SK-N-DZ (cell line): ENCODE measurements around a stretch of chr3.

DNA sequence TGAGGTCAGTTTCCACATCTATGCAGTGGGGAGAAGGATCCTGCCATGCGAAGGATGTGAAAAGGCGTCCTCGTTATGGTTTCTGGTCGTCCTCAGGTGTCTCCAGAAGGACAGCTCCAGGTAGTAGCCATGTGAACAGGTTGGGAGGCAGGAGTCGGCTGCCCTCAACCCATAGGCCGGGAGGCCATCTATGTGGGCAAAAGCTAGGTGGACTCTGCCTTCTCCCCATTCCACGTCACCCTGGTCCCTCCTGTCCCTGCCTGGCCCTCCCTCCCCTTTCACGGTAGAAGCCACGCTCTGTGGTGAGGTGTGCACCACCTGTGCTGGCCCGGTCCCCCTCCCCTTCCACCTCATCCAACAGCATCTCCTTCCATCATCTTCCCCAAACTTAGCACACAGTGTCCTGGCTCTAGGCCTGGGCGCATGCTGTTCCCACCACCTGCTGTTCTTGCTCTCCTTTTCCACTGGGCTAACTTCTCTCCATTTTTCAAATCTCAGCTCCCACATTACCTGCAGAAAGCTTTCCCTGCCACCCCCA is 16.4 kb downstream of the ITIH3 start:
RAMPAGE:
- cytosol, long total RNA = no peak
- nucleus, long total RNA = no peak

RAMPAGE:
- cytosol, long total RNA = no peak
- nucleus, long total RNA = no peak
These were observed 17.9 kb downstream of the ITIH3 start for GRCh38 chr3:52812211-52813180.

GRCh38 chr3:52846121-52847052 is 11.6 kb upstream of the MUSTN1 start:
RAMPAGE:
- cytosol, long total RNA = no peak
- nucleus, long total RNA = no peak

GRCh38 chr3:52892259-52892609 is 5.1 kb downstream of the STIMATE start:
RAMPAGE:
- cytosol, long total RNA = no peak
- nucleus, long total RNA = no peak

RAMPAGE:
- cytosol, long total RNA = no peak
- nucleus, long total RNA = no peak
These were observed 40.6 kb downstream of the RFT1 start for GRCh38 chr3:53089428-53090141.

RAMPAGE:
- cytosol, long total RNA = no peak
- nucleus, long total RNA = no peak
These were observed 804 bp downstream of the PRKCD start for GRCh38 chr3:53161873-53162152.

DNA sequence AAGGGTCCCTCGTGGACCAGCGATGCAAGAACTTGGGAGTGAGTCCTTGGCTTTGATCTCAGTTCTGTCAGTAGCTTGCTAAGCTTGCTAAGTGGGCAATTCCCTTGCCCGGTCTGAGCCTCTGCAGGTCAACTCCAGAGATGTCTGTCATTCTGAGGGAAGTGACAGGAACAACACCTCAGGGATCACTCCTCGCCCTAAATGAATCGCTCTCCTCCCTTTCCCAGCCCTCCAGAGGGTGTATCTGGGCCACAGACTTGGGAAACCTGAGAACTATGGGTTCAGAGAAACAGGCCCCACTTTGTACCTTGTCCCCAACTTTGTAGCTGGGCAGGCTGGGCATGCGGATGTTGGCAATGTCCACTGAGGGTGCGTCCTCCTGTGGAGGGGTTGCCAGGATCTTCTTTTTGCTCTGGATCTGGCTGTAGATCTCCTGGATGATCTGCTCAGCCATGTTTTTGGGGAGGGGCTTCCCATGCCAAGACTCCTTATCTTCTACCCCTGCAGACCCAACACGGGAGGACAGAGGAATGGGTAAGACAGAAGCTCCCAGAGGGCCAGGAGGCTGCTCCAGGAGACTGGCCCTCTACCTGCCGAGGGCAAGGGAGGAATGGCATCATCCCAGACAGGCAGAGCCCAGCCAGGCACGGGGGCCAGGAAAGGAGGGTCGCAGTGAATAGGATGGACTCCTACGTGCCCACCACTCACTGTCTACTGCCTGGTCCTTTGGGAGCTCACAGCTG is 24.6 kb downstream of the TKT start:
RAMPAGE:
- cytosol, long total RNA = no peak
- nucleus, long total RNA = no peak

DNA sequence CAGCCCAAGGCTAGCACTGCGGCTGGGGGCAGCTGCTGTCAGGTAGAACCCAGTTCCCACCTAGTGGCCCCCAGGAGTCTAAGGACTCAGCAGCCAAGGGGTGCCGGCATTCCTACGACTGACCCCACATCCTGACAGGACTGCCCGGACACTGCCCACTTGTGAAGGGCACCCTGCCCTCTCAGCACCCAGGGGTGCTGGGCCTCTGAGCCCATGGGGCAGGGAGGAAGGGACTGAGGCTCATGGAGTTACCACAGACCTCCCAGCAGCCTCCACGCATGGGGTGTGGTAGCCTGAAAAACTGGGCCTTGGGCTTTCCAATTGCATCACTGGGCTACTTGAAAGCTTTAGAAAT is 13.3 kb downstream of the TKT start:
RAMPAGE:
- cytosol, long total RNA = no peak
- nucleus, long total RNA = no peak

DNA sequence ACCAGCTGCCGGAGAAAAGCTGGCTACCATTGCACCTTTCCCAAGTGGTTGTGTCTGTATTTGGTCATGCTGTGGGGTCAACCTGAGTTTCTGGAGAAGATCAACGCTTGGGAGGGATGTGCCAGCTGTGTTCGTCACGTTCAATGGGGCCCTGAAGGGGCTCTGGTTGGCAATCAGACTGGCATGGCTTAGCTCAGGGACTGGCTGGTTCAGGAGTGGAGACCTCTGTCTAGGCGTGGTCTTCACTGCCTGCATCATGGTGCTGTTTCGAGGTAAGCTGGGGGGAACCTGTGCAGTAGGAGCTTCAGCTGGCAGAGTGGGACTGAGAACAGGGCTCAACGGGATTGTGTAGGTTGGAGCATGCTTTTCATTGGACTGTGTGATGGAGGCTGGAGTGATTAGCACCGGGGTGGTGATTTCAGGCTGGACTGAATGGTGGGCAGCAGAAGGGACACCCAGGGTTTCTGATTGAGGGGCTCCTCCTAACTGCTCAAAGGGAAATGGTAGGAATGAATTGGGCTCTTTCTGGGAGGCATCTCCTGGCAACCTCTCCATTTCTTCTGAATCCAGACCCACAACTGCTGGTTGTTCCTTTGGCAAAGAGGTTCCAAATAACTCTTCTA is 36.5 kb upstream of the TKT start:
RAMPAGE:
- cytosol, long total RNA = no peak
- nucleus, long total RNA = no peak

RAMPAGE:
- cytosol, long total RNA = no peak
- nucleus, long total RNA = no peak
These were observed 11.6 kb downstream of the DCP1A start for GRCh38 chr3:53335781-53336171.

GRCh38 chr3:53478843-53479239 is 15.6 kb upstream of the CACNA1D start:
RAMPAGE:
- cytosol, long total RNA = no peak
- nucleus, long total RNA = no peak

DNA sequence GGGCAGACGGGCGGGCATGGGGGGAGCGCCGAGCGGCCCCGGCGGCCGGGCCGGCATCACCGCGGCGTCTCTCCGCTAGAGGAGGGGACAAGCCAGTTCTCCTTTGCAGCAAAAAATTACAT is 207 bp downstream of the CACNA1D start:
RAMPAGE:
- cytosol, long total RNA = no peak
- nucleus, long total RNA = no peak

GRCh38 chr3:53494879-53495481 is 569 bp downstream of the CACNA1D start:
RAMPAGE:
- cytosol, long total RNA = no peak
- nucleus, long total RNA = no peak

GRCh38 chr3:53806357-53807028 is 39.7 kb downstream of the CHDH start:
RAMPAGE:
- cytosol, long total RNA = no peak
- nucleus, long total RNA = no peak

DNA sequence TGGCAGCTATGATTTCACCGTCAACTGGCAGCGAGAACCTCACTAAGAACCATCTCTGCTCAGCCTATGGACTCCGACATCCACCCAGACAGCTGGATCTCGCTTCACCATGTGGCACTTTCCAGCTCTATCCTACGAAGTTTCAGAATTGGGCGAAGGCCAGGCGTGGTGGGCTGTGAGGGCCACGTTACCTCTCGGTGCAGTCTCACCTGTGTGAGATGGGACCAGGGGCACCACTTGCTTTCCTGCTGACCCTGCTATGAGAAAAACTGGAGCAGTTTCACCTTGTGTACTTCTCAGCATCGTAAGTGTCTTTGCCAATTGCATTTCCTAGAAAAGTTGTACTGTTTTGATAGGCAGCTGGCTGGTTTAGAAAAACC is 32.3 kb downstream of the CHDH start:
RAMPAGE:
- cytosol, long total RNA = no peak
- nucleus, long total RNA = no peak

GRCh38 chr3:53848072-53848484 is 1.7 kb downstream of the IL17RB start:
RAMPAGE:
- cytosol, long total RNA = no peak
- nucleus, long total RNA = no peak

GRCh38 chr3:53891069-53891713 is 468 bp downstream of the SELENOK start:
RAMPAGE:
- cytosol, long total RNA = no peak
- nucleus, long total RNA = no peak

DNA sequence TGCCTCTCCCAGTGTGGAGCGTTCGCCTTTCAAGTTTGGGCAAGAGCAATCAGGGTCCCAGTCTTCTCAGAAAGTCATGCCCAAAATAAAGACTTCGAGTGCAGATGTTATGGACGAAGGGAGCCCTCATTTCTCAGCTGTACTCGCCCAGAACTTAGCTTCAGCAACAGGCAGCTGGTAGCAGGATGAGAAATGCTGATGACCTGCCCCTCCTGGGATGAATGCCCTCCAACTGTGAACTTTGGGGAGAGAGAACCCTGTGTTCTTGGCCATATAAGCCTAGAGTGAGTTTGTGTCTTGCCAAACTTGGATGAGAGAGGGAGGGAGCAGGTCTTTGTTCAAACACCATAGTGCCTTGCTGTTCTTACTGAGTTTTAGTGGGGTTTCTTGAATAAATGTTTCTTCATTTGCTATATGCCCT is 400.3 kb downstream of the LRTM1 start:
RAMPAGE:
- cytosol, long total RNA = no peak
- nucleus, long total RNA = no peak

RAMPAGE:
- cytosol, long total RNA = no peak
- nucleus, long total RNA = no peak
These were observed 293.0 kb downstream of the LRTM1 start for GRCh38 chr3:54634744-54635290.

DNA sequence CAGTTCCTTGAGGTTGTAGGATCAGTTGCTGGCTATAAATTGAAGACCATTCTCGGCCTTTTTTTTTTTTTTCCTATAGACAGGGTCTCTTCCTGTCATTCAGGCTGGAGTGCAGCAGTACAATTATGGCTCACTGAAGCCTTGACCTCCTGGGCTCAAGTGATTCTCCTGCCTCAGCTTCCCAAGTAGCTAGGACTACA is 207.0 kb upstream of the LRTM1 start:
RAMPAGE:
- cytosol, long total RNA = no peak
- nucleus, long total RNA = no peak